SK-MEL-5 (cell line): Measurements from ENCODE around the genes CCDC96 and GRPEL1.

GRCh38 chr4:5665360-5665777 lies 43.0 kb downstream of the EVC2 start:
RAMPAGE:
- cytosol, long total RNA, result no peak
- long total RNA, result no peak
- nucleus, long total RNA, result no peak

DNA sequence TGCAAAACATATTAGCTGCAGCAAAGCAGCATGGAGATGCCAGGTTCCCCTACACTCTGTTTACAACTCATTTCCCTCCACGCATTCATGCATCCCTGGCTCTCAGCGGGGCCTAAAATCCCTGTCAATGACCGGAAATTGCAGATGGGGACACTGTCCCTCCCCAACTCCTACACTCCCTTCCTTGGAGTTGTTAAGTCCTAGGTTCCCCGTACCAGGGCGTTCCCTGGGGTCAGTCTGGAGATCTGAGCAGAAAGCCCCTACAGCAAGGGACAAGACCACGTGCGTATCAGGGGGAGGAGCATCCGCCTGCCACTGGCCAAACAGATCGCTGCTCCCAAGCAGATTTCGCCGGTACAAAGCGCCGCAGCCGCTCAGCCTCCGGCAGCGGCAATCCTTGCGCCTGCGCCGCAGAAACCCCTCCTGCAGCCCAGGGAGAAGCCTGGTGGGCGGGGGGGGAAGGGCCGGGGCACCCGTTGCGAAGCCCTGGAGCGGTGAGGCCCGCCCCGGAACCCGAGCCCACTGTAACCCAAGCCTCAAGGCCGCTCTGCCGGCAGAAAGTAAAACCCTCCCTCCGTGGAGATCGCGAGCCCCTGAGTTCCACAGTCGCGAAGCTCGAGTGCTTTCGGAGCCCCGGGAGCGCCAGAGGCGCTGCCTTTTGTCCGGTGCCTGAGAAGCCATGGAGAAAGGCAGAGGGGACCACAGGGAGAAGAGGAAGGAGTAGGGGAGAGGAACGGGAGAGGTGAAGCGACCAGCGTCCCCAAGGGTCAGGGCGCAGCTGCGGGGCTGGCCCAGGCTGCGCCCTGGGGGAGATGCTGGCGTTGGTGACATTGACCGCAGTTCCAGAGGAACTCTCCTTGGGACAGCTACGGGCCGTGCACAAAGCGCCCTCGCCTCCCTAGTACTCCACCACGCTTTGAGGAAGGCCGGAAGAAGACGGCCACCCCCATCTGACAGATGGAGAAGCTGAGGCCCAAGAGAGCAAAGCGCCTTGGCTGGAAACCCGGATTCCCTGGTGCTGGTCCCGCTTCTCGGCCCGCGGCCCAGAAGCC lies 2.6 kb downstream of the CRMP1 start:
RAMPAGE:
- cytosol, long total RNA, result no peak
- long total RNA, result no peak
- nucleus, long total RNA, result no peak

DNA sequence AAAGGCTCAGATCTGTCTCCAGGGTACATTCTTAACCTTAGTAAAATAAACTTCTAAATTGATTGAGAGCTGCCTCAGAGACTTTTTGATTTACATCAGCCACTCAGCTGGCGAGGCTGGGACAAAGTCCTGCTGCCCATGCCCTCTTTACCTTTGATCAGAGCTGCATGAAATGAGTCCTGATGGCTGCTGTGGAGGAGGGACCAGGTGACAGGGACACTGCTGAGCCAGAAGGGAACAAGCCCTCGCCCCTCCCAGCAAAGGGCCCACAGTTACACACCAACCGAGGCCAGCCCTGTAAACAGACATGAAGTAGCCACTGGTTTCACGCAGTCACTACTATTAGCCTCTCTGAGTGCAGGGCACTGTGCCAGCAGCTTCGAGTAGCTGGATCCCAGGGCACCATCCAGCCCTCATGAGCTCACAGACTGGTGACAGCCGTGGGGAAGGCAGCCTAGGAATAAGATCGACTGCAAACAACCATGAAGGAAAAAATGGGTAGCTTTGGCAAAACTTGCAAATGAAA lies 128.0 kb downstream of the JAKMIP1 start:
RAMPAGE:
- cytosol, long total RNA, result no peak
- long total RNA, result no peak
- nucleus, long total RNA, result no peak

DNA sequence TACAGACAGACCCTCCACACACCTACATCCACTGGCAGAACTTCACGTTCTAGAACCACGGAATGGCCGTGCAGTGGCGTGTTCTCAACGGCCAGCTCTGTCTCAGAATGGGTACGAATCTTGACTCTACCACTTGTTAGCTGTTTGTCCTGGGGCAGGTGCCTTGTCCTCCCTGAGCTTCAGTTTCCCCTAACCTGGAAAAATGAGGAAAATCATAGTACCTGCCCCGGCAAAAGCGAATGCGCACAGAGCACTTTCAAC lies 61.8 kb downstream of the JAKMIP1 start:
RAMPAGE:
- cytosol, long total RNA, result no peak
- long total RNA, result no peak
- nucleus, long total RNA, result no peak

GRCh38 chr4:6179208-6179779 lies 21.1 kb downstream of the JAKMIP1 start:
RAMPAGE:
- cytosol, long total RNA, result no peak
- long total RNA, result no peak
- nucleus, long total RNA, result no peak

DNA sequence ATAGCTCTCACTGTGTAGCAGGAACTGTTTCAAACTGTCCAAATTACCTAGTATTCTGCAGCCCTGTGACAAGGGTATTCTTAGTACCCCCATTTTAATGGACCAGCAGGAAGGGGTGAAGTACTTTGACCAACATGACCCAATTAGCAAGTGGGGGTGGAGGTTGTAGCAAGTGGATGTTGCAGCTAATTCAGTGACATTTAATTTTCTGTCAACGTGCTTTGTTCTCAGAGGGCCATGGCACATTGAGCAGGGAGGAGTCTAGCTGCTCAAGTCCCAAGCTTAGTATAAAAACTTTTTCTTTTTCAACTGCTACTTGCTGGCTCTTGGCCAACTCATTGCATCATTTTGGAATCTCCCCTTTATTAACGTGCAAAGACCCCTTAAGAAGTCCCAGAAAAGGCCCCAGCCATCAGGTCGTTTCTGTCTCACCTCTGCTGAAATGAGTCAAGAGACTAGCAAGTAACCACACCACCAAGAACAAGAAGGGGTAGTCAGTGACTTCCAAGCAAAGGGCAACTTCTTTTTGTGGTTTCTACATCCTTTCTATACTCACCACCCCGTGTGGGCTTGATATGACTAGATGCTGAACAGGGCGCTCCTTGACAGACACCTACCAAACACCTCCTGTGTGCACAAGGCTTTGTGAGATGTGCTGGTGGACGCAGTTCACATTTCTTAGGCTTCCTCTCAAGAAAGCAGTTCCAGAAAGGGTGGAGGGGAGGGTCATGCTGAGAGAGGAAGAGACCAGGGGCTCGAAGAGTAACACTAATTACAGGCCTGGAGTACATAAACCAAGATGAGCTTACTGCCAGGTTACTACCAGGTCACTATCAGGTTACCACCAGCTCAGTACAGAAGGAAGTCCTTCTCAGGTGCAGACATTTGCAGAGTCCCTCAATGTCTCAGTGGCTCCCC lies 19.5 kb downstream of the JAKMIP1 start:
RAMPAGE:
- cytosol, long total RNA, result no peak
- long total RNA, result no peak
- nucleus, long total RNA, result no peak

GRCh38 chr4:6385995-6386541 lies 86.3 kb downstream of the PPP2R2C start:
RAMPAGE:
- cytosol, long total RNA, result no peak
- long total RNA, result no peak
- nucleus, long total RNA, result no peak

RAMPAGE:
- cytosol, long total RNA, result no peak
- long total RNA, result no peak
- nucleus, long total RNA, result no peak
Measured at GRCh38 chr4:6528757-6529561, 46.0 kb upstream of the MAN2B2 start.

DNA sequence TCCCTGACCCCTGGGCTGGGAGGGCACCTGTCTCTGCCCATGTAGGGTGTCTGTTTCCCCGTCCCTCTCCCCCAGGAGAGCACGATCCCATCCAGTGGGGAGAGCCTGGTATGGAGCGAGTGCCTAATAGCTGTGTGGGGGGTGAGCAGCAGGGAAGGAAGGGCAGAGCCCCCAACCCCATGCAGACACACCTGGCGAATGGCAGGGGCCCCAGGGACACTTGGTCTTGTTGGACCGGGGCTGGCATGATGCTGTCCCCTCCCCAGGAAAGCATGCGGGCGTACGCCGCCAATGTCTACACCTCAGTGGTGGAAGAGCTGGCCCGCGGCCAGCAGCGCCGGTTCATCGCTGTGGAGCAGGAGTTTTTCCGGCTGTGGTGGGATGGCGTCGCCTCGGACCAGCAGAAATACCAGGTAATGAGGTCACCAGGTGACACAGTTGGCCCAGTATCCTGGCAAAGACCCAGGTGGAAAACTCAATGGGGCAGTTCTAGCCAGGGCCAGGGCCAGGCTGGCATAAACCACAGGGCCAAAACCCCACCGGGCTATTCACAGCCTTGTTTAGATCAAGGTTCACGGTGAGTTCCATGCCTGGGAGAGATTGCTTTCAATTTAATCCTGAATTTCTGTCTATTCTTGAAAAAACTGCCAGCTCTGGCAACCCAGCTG lies 1.5 kb downstream of the MAN2B2 start:
RAMPAGE:
- cytosol, long total RNA, result no peak
- long total RNA, result no peak
- nucleus, long total RNA, result no peak

GRCh38 chr4:6768178-6768821 lies 14.2 kb upstream of the KIAA0232 start:
RAMPAGE:
- cytosol, long total RNA, result no peak
- long total RNA, result no peak
- nucleus, long total RNA, result no peak

DNA sequence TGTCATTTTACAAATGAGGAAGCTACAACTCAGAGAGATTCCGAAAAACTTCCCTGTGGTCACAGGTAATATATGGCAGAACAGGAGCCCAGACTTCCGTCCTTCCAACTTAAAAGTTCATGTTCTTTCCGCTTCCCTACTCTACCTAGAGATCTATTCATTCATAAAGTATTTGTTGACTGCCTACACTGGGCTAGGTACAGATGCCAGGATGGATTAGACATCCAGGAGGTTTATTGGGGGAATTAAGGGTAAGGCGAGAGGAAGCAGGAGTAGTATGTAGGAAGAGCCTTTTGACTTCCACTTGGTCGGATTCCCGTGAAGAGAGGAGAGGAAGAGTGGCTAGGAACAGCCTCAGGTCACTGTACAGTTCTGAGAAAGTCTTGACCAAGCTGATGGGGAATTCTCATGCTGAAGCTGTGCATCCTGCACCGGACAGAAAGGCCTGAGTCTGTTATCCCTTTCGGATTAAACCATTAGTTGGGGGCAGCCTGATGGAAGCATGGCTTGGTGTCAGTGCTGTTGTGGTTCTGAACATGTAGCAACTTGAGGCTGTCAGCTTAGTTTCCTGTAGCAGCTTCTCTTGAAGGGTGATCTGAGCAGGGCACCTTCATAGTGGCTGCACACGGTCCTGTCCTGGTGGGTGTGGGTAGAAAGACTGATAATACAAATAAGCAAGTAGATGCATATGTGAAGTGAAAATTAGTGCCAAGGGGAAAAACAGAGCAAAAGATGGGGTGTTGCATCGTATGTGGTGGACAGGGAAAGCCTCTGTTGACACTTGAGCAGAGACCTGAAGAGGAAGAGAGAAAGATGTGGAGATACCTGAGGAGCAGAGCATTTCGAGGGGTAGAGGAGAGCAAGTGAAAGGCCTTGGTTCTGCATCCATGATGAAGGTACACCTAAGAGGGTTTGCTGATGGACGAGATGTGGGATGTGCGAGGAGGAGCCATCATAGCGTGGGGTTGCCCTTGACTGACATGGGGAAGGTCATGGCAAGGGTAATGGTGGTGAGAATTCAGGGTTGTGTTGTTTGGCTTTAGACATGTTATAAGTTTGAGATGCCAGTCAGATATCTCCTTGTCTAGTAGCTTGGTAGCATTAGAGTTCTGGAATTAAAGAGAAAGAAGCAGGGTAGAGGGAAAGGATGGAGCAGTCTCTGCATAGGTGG lies 11.7 kb downstream of the KIAA0232 start:
RAMPAGE:
- cytosol, long total RNA, result no peak
- long total RNA, result no peak
- nucleus, long total RNA, result no peak

DNA sequence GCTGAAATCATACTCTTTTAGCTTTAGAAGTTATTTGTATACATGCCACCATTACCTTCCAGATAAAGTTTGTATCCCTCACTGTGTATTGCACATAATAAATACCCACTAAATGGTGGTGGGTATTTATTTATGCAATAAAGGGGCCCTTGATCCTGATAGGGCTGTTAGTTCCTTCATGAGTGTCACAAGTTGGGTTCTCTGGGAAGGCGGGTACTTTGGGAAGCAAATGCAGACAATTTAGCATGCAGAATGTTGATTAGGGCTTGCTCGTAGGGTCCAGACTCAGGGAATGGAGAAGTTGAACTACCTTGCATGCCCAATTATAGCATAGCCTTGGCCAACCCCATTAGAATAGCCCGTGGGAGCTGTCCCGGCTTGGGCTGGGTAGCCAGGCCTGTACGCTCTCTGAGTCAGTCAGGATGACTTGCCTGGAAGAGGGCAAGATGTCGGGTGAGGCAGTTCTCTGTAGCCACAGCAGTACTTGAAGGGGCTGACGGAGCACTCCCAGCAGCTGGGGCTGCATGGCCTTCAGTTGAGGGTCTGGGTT lies 19.4 kb downstream of the KIAA0232 start:
RAMPAGE:
- cytosol, long total RNA, result no peak
- long total RNA, result no peak
- nucleus, long total RNA, result no peak

DNA sequence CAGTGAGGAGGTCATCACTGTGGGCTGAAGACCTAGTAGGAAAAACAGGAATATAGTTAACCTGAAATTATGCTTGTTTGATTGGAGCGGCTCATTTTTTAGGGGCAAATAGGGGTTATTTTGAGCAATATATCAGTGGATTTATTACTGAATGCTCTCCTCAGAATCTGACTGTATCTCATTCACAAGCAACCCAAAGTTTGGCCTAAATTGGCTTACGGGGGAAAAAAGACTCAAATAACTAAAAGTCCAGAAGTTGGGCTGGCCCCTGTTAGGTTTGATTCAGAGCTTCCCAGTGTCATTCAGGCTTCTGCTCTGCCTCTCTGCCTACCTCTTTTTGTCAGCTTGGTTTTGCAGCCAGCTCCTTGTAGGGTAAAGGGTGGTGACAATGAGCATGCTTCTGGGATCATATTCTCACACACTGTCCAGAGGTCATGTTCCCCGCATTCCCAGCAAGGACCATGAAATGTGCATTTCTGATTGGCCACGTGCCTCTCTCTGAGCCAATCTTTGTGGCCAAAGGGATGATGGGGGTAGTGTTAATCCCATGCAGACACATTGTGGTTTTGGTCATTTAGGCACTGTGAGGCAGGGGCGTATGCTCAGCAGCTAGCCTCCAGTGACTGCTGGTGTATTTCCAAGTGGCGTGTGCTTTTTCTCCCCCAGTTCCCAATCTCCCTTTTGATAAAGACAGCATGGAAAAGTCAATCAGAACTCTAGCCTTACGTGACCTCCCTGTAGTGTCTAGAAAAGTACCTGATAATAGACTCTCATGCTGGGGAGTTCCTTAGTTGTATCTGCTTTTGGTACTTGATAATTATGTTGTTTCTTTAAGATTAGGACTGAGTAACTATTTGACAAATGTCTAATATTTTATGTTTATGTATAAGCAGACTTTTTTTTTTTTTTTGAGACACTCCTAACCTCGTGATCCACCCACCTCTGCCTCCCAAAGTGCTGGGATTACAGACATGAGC lies 57.6 kb downstream of the KIAA0232 start:
RAMPAGE:
- cytosol, long total RNA, result no peak
- long total RNA, result no peak
- nucleus, long total RNA, result no peak

RAMPAGE:
- cytosol, long total RNA, result no peak
- long total RNA, result no peak
- nucleus, long total RNA, result no peak
Measured at GRCh38 chr4:6845043-6845592, 62.6 kb downstream of the KIAA0232 start.

RAMPAGE:
- cytosol, long total RNA, result no peak
- long total RNA, result no peak
- nucleus, long total RNA, result no peak
Measured at GRCh38 chr4:6908124-6908830, 1.3 kb upstream of the TBC1D14 start.

RAMPAGE:
- cytosol, long total RNA, result no peak
- long total RNA, result no peak
- nucleus, long total RNA, result no peak
Measured at GRCh38 chr4:6923905-6924968, 14.6 kb downstream of the TBC1D14 start.

DNA sequence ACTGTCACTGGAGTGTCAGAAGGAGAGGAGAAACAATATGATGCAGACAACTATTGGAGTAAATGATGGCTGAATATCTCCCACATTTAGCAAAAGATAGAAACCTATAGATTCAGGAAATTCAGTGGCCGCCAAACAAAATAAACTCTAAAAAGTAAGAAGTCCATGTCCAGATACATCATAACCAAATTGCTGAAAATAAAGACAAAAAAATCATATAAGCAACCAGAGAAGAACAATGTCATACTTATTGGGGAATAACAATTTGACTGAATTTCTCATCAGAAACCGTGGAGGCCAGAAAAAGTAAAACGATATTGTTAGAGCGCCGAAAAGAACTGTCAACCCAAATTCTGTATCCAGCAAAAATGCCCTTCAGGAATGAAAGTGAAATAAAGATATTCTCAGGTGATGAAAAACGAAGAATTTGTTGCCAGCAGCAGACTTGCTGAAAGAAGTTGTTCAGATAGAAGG lies 66.6 kb downstream of the CCDC96 start:
RAMPAGE:
- cytosol, long total RNA, result no peak
- long total RNA, result no peak
- nucleus, long total RNA, result no peak

DNA sequence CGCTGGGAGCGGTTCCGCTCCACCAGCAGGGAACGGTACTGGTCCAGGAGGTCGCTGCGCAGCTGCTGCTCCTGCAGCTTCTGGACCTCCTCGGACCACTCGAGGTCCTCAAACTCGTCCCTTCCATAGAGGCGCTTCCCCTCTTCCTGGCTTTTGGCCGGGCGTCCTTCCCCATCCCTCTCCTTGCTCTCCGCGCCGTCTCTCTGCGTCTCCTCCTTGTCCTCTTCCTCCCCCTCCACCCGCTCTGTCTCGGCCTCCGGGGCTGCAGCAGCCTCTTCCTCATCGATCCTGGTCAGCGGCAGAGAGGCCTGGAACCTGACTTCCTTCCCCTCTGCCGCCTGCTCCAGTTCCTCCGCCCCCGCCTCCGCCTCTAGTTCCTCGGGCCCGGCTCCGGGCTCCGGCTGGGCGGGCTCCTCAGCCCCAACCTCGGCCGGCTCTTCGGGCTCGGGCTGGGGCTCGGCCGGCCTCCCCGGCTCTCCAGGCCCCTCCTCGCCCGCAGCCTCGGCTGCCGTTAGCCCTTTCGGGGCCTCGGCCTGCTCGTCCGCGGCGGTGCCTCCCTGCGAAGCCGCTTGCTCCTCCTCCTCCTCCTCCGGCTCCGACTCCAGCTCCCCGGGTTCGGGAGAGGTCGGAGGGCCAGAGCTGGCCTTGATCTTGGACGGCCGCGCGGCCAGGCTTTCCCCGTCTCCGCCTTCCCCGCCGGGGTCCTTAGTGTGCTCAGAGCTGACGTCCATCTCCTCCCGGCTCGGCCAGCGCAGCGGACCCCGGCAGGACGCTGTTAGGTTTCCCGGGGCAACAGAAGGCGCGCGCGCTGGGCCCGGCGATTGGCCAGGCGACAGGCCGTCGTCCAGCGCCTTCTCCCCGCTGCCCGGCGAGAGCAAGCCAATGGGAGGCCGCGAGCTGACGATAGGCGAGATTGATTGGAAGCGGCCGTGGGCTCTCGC lies at the start of gene CCDC96:
TSS of gene CCDC96 (minus strand) at position 794 of the 941 bp plus-strand sequence.
RAMPAGE:
- cytosol, long total RNA, result no peak
- long total RNA, result no peak
- nucleus, long total RNA, result no peak

GRCh38 chr4:7067866-7068822 lies at the start of gene GRPEL1:
GRPEL1 (minus strand) TSS chr4:7068064.
RAMPAGE:
- cytosol, long total RNA, result start-site peak on the minus strand at chr4:7068039-7068121, 3,308 and 2,771 reads in 2 replicates
- long total RNA, result start-site peak on the minus strand at chr4:7068041-7068085, 1,796 and 2,167 reads in 2 replicates
- nucleus, long total RNA, result start-site peak on the minus strand at chr4:7068041-7068085, 276 and 105 reads in 2 replicates

RAMPAGE:
- cytosol, long total RNA, result no peak
- long total RNA, result no peak
- nucleus, long total RNA, result no peak
Measured at GRCh38 chr4:7291293-7291848, 99.0 kb downstream of the SORCS2 start.